Ascending aorta (tissue), 1 donor: ENCODE results near the gene B3GALNT1.

DNA sequence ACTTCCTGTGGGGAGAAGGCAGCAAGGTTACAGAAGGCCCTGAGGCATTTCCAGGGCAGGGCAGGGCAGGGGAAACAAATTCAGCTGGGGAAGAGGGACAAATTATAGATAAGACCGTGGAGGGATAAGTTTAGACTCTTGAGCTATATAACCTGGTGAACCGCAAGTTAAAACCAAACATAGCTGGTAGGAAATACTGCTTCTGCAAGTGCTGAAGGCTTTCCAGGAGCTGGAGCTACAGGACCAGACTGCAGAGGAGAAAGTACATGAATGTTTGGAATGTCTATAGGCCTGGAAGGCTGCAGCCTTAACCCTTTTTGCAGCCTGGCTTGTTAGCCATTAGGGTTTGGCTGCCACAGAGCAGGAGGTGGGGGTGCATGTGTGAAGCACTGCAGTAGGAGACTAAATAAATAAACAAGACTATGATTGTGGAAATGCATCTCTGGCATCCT is 459.6 kb downstream of the IQCJ-SCHIP1 start:
- PRO-cap = no peak

DNA sequence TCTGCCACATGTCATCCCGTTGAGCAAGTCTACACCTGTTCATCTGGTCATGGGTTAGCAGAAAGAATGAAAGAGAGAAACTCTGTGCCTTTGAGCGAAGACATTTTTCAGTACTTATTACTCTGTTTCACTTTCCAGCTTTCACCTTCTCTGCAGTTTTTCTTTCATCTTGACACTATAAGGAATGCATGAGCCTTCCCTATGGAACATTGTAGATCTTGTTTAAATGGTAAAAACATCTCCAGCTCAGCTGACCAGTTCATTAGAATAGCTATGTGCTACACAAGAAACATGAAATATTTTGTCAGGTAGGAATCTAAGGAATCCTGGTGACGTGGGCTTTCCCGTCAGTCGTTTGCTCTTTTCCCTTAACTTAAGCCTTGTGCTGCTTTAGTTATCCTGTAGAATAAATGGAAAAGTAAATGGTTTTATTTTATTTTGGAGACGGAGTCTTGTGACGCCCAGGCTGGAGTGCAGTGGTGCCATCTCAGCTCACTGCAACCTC is 440.9 kb upstream of the C3orf80 start:
- PRO-cap = no peak

GRCh38 chr3:159814145-159814585 is 411.1 kb upstream of the C3orf80 start:
- PRO-cap = no peak

DNA sequence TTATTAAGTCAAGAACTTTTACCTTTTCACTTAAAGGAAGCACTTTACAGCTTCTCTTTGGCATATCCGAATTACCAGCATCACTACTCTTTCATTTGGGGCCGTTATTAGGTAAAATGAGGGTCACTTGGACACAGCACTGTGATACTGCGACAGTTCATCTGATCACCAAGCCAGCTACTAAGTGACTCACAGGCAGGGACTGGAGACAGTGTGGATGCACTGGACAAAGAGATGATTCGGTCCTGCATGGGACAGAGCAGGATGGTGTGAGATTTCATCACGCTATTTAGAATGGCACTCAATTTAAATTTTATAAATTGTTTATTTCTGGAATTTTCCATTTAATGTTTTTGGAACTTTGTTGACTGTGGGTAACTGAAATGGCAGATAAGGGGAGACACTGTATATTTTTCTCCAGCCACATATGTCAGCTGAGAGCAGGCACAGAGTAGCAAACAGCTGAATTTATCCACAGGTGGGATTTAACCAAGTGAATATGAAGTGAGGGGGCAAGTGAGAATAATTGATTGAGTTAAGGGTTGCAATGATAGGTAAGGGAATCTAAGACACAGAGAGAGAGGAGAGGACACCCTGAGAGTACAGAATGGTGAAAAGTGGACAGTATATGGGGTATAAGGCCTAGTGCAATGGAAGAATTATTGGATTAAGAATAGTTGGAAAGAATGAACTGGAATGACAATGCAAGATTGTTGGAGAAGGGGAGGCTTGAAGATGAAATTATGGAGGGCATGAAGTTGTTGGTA is 403.3 kb upstream of the C3orf80 start:
- PRO-cap = no peak

DNA sequence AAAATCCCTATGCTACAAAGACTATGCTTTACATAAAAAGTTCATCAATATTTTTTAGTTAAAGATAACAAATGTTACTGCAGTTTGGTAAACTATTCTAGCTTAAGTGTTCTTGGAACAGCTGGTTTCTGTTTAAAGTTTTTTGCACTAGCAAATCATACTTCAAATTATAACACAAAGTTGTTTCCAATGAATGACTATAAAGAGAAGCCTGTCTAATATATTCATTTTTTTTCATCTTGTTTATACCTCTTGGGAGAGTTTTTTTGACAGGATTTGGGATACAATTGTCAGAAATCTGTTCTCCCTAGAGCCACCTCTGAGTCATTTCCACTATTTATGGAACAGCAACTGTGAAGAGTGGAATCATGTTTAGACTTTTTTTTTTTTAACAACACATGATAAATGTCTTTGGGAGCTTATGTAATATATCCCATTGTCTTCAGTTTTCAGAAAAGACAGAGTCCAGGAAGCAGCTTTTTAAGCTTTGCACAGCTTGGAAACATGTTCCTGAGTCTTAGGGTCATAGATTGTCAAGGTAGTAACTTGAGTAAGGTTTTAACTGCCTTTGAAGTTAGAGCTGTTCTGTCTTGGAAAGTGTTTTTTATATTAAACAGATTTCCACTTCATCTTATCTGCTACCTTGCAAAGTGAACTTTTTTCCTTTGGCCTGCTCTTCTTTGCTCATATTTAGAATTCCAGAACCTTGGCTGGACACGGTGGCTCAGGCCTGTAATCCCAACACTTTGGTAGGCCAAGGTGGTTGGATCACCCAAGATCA is 388.3 kb upstream of the C3orf80 start:
- PRO-cap = no peak

GRCh38 chr3:160416104-160416704 is 16.8 kb downstream of the SMC4 start:
- PRO-cap = no peak

DNA sequence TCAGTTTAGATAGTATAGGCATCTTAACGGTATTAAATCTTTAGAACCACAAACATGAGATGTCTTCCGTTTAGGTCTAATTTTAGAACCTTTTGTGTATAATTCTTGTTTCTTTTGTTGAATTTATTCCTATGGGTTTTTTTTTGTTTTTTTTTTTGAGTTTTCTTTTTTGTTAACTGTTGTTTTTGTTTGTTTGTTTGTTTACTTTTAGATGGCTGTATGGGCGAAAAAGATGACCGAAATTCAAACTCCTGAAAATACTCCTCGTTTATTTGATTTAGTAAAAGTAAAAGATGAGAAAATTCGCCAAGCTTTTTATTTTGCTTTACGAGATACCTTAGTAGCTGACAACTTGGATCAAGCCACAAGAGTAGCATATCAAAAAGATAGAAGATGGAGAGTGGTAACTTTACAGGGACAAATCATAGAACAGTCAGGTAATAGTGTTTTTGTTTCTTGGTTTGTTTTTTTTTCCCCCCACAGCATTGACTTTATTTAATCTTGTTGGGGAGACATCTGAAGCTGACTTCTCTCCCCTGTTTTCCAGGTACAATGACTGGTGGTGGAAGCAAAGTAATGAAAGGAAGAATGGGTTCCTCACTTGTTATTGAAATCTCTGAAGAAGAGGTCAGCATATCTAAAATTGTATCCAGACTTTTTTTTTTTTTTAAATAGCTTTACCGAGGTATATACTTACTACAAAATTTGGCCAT is 23.9 kb downstream of the SMC4 start:
- PRO-cap = no peak

DNA sequence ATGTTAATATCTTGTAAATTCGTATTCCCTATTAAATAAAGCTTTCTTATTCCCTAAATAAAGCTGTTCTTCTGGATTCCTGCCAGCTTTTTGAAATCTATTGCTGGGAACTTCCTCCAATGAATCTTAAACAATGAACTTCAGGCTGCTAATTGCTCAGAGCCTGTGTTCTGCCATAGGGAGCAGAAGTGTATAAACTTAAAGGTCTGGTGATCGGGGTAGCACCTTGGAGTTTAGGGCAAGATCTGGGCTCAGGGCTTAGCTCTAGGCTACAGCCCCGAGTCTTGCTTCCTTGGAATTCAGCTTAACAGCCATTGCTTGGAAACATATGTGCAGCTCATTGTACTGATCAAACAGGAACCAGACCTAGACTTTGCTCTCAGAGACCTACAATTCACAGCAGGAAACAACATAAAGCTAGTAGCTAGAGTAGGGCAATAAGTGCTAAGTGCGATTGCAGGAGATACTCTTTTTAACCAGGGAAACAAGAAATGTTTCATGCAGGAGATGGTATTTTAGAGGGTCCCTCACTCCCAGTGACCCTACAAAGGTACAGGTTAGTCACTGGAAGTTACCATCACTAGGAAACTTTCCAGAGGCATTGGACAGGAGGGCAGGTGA is 1.5 kb downstream of the ARL14 start:
- PRO-cap = no peak

DNA sequence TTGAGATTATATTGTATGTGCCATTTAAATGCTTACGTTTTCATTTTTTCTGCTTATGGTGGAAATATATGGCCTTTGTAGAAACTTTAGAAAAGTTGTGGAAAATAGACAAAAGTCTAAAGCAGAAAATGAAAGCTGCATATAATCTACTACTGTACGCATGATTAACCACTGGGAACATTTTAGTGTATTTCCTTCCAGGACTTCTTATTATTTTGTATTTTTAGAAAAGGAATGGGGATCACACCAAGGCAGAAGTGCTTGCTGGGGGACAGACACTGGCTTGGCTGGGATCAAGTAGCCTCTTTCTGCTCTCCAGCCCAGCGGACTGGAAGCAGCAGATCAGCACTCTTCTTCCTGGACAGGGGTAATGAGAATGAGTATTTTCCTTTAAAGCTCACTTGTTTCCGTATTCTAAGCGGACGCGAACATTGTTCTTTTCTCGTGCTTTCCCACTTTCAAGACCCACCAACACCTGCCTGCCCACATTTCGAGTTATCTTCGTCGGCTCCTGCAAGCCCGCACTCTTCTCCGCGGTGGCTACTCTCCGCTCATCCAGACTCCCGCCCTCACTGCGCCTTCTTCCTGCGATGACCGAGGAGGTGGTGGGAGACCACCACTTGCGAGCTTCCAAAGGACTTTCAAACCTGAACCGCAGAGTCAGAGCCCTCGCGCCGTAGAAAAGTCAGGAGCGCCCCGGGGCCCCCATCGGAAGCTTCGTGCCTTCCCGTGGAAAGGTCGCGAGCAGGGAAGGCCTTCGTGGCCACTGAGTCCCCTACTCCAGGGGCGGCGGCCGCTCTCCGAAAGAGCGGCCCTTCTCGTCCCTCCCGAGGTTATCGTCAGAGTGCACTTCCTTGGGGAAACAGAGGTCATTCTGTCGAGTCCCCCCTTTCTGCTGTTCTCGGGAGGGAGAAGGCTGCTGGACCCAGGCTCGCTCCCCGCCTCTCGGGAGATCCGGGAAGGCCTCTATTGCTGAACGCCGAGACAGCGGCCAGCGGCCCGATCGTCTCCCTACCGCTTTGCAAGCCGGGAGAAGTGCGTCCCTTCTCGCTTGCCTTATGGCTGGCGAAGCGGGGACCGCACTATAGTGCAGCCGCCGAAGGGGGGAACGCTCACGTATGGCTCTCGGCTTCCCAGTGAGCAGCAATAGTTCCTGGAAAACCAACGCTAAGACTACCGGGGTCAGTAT is 1.5 kb upstream of the PPM1L start:
- PRO-cap = bidirectional peak, plus-strand start at position 1,087 of the sequence, minus-strand start at position 1,021 of the sequence

- PRO-cap = no peak
Observed at GRCh38 chr3:160886923-160887438, 130.9 kb downstream of the PPM1L start.

DNA sequence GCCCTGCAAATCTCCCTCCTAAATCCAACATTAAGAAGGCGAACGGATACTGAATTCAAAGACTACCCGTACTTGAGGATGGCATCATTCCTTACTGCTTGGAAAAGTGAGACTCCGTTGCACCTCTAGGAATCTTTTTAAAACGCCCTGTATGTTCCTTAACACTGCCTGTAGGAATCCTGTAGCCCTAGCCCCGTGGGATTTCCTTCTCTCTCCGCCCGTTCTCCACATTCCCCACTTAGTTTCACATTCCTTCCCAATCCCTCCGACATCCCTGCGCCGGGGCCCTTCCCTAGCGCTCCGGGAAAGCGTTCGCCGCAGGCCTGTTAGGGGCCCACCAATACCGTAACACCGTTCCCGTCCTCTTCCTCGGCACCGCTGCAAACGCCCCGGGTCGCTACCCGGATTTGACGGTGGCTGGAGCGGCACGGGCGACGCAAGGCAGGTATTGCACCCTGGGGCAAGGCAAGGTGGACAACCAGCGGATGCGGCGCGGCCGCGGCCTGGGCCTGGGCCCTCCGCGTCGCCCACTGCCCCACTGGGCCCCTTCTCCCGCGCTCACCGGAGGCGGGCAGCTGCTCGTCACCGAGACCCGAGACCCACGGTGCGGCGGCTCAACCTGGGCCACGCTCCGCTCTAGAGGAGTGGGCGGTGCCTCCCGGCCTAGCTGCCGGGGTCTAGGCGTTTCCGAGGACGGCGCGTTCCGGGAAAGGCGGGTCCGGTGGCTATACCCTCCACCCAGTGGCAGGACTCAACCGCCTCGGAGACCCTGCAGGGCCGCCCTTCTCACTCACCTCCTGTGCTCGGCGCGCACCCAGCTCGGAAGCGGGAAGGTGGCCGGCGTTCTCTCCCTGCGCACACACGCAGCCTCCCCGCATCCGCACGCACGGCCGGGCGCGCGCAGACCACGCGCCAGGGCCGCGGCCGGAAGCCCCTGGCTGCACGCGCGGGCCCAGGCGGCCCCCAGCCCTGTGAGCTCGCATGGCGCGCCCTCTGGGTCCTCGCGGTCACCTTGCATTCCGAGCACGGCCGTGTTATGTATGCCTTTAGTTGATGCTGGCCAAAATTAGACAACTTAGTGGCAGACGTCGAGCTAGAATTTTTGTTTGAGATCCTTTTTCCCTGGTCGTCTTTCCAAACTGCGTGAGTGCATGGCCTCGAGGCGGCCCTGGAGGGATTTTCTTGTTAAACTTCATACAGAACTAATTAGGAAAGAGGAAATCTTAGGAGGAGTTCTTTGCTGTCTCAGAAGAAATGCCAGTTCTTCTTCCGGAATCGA is at the start of gene B3GALNT1:
B3GALNT1 (minus strand) TSS at position 909 of the 1,279 bp plus-strand sequence.
- PRO-cap = unidirectional peak, minus-strand start at position 863 of the sequence

DNA sequence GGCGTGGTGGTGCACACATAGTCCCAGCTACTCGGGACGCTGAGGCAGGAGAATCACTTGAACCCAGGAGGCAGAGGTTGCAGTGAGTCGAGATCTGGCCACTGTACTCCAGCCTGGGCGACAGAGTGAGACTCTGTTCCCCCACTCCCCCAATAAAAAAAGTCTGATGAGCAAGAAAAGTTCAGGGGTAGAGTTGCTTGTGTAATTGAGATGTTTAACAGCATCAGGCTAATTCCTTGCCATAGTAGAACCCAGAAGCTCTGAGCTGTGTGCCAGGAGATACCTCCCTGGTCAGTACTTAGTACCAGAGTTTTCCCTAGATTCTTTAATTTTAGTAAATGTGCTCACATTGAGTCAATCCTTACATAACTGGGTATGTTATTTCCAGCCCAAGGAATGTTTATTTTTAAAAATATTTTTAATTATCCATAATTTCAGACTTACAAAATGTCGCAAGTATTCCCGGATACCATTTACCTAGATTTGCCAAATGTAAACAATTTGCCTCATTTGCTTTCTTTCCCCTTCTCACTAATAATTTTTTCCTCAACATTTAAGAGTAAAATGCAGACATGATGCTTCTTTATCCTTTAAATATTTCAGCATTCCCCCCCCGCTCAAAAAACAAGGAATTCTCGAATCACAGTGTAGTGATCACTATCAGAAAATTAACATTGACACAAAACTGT is 32.0 kb downstream of the NMD3 start:
- PRO-cap = no peak

DNA sequence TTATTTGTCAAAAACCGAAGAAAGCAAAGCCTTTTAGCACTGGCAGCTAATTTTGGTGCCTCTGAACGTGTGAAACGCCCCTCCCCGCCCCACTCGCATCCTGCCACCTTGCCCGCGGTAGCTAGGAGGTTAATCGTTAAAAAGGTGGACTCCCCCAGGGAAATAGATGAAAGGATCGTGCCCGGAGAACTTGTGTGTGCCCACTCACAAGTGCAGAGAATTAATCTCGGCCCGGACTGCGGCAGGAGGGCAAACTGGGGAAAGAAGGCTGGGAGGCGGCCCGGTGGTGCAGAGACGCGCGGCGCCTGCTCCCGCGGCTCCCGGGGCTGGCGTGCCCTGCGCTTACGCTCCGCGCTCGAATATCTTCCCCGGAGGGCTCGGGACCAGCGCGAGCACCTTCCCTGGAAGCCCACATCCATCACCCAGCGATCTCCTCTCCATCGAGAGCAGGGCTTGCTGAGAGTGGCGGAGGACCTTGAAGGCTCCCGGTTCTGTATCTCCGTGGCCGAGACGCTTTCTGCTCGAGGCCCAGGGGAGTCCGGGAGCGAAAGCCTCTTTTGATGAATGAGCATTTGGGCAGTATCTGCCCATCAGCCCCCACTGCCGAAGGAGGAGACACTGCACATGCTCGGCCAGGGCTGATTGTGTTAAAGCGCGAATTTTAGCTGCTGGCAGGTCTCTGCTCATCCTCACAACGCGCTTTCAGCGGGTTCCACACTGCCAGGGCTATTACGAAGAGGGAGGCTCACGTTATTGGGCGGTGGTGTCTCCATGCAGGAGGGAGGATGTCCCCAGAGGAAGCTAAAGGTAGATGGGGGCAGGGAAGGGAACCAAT is 1.2 kb upstream of the SPTSSB start:
- PRO-cap = no peak

GRCh38 chr3:165194776-165195663 is 1.2 kb downstream of the SLITRK3 start:
- PRO-cap = no peak

- PRO-cap = no peak
Observed at GRCh38 chr3:168032401-168033030, 63.2 kb downstream of the GOLIM4 start.

DNA sequence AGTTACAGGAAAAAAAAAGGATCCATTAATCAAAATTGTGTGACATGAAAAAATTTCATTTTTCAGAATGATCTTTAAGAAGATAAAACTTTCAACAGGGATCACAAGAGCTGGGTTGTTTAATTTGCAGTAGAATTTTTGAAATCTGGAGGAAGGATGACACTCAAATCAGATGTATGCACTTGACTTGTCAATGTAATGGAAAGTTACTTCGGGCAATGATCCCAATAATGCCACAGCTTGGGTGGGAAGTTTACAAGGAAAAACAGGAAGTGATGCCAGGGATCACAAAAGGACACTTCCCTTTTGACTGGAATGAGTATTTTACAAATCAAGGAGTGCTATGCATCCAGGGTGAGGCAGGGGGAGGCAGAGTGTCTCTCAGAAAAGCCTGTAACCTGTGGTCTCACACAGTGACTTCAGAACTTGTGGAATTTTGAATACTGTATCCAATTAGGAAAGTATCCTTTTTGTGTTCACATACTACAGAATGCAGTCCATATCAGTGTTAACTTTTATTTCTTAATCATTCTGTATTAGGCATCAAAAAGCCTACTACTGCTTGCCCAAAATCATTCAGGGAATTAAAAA is 445.2 kb downstream of the MECOM start:
- PRO-cap = no peak

- PRO-cap = no peak
Observed at GRCh38 chr3:169241552-169241961, 422.0 kb downstream of the MECOM start.

GRCh38 chr3:169297085-169297460 is 366.4 kb downstream of the MECOM start:
- PRO-cap = no peak

DNA sequence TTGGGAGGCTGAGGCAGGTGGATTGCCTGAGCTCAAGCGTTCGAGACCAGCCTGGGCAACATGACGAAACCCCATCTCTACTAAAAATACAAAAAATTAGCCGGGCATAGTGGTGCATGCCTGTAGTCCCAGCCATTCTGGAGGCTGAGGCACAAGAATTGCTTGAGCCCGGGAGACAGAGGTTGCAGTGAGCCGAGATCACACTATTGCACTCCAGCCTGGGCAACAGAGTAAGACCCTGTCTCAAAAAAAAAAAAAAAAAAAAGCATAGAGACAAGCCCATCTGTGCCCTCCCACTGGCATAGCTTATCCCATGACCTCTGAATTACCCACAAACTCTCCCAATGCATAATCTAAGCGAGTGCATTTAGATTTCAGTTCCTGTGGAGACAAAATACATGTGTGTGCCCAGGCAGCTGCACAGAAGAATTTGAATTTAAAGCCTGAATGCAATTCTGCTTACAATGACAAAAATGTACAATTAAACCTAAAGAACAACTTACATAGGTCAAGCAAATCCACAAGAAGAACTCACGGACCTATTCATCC is 278.6 kb downstream of the MECOM start:
- PRO-cap = no peak

DNA sequence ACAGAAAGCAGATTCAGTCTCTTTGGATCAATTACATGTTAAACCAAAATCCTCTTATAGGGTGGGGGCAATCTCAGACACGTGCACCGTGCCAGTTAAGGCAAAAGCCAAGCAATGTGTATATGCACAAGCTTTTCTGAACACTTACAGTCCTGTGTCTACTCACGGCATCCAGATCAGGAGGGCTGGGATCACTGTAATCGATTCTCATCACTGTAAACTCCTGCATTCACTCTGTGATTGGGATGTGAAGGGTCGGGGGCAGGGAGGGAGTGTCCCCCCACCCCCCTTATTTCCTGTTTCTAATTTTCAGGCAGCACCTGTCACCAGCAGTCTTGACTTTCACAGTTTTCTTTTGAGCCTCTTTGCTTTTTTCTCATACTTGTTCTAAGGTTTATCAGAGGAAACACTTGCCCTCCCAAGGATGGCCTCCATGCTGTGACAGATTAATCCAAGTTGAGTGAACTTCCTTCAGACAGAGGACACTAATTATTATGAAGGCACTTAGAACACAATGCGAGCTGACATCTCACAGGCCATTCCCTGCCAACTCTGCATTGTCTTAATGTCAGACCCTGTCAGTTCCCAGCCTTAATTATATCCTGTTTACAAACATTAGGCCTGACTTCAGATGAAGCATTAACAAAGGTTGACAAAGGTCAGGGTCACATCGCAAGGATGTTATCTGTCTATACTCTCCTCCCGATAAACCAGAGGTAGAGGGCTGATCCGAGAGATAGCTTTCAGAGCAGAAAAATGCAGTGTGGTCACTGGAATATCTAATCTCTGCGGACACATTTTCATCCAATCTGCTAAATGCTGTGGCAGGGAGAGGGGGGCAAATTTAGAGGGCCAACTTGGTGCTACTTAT is 153.3 kb downstream of the MECOM start:
- PRO-cap = no peak